Colon Carcinoma Metastatic in the Brain (tissue), 2 donors: ENCODE data around the genes KCNH1 and TRAF5.

GRCh38 chr1:209614809-209615606 lies 31.5 kb downstream of the CAMK1G start:
- PRO-cap, 2 experiments = no peak in any of the 2 experiments

GRCh38 chr1:209627532-209627992 lies 24.7 kb downstream of the LAMB3 start:
- PRO-cap, 2 experiments = no peak in any of the 2 experiments

DNA sequence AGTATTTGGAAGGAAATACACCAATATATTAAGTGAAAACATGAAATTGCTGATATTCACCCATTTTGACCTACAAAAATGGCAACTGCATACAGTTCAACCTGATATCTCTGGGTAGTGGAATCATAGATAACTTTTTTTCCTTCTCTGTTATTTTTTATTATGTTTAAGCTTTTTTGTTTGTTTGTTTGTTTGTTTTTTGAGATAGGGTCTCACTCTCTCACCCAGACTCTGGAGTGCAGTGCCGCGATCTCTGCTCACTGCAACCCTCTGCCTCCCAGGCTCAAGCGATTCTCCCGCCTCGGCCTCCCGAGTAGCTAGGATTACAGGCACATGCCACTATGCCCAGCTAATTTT lies 10.0 kb downstream of the LAMB3 start:
- PRO-cap, 2 experiments = no peak in any of the 2 experiments

- PRO-cap, 2 experiments = no peak in any of the 2 experiments
These were observed 1.9 kb downstream of the LAMB3 start for GRCh38 chr1:209650374-209650762.

GRCh38 chr1:209675963-209676289 lies 714 bp downstream of the G0S2 start:
- PRO-cap, 2 experiments = no peak in any of the 2 experiments

- PRO-cap, 2 experiments = no peak in any of the 2 experiments
These were observed 3.1 kb downstream of the G0S2 start for GRCh38 chr1:209678350-209678755.

- PRO-cap, 2 experiments = no peak in any of the 2 experiments
These were observed 2.1 kb downstream of the HSD11B1 start for GRCh38 chr1:209706690-209707118.

GRCh38 chr1:209719933-209720965 lies 15.6 kb downstream of the HSD11B1 start:
- PRO-cap, 2 experiments = no peak in any of the 2 experiments

- PRO-cap, 2 experiments = no peak in any of the 2 experiments
These were observed 12.8 kb upstream of the TRAF3IP3 start for GRCh38 chr1:209742883-209743695.

GRCh38 chr1:209815950-209816299 lies 10.0 kb upstream of the IRF6 start:
- PRO-cap, 2 experiments = no peak in any of the 2 experiments

DNA sequence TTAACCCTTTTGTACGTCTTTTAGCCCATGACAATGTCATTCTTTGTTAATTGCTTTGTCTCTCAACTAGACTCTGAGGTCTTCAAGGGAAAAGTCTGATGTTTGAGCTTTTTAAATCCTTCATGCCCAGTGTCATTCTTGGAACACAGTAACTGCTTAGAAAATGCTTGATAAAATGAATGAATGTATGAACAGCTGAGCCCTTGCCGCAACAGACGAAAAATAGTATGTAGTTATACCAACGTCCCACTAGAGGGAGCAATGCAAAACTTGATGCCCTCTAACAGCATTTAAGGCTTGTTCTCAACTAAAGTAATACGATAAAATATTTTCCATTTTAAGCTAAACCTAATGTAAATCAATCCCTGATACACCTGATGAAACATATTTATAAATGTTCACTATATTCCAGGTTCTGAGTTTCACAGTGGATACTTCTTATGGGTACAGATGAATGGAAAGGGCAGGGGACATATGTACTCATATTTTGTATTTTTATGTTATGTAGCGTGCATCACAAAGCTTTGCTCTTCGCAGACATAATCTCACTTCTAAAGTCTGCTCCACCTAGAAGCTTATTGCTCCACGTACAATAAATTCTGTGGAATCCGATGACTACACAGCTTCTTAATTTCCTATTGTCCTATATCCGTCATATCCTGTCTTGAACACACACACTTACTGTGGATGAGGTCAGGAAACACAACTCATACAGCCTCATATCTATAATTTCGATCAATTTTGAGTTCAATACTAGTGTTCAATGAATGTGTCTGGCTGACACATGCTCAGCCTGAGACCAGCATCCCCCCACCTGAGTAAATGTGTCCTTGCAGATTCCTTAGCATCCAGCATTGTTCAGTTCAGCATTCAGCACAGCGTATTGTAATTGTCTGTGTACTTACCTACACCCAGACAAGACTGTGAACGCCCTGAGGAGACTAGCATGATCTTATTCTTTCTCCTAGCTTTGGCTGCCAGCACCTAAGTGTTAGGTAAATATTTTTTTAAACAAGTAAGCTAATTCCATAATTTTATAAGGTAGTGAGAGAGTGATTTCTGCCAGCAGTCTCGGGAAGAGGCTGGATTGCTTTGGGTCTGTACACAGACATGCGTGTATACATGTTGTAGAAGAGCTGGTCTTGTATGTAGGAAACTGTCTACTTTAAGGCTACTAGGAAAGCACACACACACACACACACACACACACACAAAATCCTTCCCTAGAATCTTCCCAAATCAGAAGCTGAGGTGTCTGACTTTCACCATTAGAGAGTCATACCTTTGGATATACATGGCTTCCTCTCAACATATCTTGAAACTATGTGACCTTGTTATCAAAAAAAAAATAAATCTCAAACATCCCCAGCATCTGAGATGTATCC lies 4.2 kb upstream of the UTP25 start:
- PRO-cap, 2 experiments = no peak in any of the 2 experiments

GRCh38 chr1:210294960-210295398 lies 33.7 kb upstream of the HHAT start:
- PRO-cap, 2 experiments = no peak in any of the 2 experiments

DNA sequence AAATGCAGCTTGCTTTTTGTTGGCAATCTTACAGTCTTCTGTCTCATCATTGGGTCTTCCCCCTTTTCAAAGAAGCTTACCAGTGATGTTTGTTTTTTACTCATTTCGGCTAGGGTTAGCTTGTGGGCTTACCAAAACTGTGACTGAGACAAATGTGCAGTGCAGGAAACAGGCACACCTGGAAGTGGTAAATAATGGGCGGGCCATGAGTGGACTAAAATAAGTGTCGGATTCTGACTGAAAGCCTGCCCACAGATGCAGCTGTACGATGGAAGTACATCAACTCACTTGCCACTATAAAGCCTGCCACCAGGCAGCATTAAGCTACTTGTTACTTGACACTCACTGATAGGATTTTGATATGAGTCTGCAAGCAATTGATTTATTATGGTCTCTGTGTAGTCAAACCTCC lies 4.1 kb downstream of the HHAT start:
- PRO-cap, 2 experiments = no peak in any of the 2 experiments

DNA sequence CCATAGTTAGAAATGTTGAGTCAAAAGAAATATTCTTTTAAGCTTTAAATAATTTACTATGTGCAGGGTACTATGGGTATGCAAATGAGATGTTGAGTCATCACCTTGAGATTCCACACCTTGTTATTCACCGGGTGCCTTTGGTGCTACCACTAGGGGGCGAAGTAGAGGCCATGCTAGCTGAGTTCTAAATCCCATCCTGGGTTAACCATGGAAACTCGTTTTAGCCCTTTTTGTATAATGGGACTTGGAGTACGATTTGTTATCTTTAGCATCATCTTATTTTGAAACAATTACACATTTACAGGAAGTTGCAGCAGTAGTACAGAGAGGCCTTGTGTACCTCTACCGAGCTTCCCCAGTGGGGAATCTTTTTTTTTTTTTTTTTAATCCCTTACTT lies 45.7 kb downstream of the HHAT start:
- PRO-cap, 2 experiments = no peak in any of the 2 experiments

- PRO-cap, 2 experiments = no peak in any of the 2 experiments
These were observed at the start of gene KCNH1 for GRCh38 chr1:211133193-211134578. Gene KCNH1 (minus strand): TSS chr1:211134148.

DNA sequence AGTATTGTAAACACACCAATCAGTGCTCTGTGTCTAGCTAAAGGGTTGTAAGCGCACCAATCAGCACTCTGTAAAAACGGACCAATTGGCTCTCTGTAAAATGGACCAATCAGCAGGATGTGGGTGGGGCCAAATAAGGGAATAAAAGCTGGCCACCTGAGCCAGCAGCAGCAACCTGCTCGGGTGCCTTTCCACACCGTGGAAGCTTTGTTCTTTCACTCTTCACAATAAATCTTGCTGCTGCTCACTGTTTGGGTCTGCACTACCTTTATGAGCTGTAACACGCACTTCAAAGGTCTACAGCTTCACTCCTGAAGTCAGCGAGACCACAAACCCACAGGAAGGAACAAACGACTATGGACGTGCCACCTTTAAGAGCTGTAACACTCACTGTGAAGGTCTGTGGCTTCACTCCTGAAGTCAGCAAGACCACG lies 30.2 kb upstream of the RCOR3 start:
- PRO-cap, 2 experiments = no peak in any of the 2 experiments

DNA sequence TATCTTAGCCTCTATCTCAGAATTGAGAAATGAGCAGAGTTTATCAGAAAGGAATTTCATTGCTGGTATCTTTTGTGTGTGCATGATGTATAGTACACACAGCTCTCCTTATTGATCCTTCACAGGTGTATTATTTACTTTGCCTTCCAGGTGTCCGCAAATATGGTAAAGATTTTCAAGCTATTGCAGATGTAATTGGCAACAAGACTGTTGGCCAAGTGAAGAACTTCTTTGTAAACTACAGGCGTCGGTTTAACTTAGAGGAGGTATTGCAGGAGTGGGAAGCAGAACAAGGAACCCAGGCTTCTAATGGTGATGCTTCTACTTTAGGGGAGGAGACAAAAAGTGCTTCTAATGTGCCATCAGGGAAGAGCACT lies 14.1 kb upstream of the TRAF5 start:
- PRO-cap, 2 experiments = no peak in any of the 2 experiments

GRCh38 chr1:211326176-211327128 lies at the start of gene TRAF5:
Gene TRAF5 (plus strand): TSS chr1:211326833.
- PRO-cap, 2 experiments = peak in 2 of 2 experiments; most common plus-strand start chr1:211326833 (in 1); most common minus-strand start chr1:211326767 (in 1)

- PRO-cap, 2 experiments = no peak in any of the 2 experiments
These were observed 381 bp upstream of the RD3 start for GRCh38 chr1:211492384-211492701.

DNA sequence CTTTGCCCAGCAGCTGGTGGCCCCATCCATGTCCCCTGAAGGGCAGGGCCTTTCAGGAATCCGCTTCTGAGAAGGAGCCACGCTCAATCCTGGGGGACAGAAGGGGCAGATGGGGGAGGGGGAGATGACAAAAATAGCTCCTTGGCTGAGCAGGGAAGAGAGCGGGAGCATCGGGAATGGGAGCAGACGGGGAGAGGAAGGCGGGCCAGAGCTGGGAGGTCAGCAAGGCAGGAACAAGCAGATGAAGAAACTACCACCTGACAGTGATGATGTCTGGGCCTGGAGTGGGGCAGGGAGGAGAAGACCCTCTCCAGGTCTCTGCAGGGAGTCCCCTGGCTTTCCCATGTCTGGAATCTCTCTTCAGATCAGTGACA lies 40.6 kb downstream of the SLC30A1 start:
- PRO-cap, 2 experiments = no peak in any of the 2 experiments